OVCAR3 (cell line): ENCODE measurements around a stretch of chr20.

DNA sequence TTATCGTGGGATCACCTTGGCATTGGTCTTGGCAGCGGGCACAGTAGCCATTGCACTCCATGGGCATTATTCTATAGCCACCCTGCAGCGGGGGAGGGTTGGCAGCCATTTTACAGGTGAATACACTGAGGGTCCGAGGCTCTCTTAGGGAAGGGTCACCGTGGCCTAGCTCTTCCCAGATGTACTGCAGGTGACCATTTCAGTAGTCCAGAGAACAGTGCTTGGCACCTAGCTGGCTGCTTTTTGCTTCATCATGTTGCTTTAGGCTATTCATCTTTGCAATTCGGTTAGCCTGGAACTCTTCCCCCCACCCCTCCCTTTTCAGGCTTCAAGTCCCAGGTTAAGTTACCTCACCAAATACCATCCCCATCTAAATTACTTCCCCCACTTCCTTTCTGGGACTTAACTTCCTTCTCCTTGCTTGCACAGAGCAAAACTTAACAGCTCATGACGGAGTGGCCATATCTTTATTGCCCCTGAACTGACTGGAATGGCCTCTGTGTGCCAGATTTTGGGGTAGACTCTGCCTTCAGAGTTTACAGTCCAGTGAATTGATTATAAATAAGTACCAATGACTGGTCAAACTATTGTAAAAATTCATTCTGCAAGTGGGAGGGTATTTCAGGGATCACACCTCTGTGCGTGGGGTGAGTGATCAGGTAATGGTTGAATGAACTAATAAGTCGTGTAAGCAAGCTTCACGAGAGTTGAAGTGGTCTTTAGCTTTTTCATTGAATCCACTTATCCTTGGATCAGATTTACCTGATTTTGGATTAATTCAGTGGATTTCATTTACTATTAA lies 1.4 kb downstream of the RNF114 start:
- RRBS: no CpG with 5 or more reads among the region's 10 CpGs

GRCh38 chr20:49956666-49957582 lies 20.7 kb downstream of the RNF114 start:
- RRBS: 99% methylated on average over 2 of the region's 24 CpGs

GRCh38 chr20:49978801-49979677 lies 3.7 kb upstream of the SNAI1 start:
- RRBS: 10% methylated on average over 4 of the region's 34 CpGs

- RRBS: 71% methylated on average over 4 of the region's 18 CpGs
Observed at GRCh38 chr20:50029763-50030574, 47.2 kb downstream of the SNAI1 start.

- RRBS: 4% methylated on average over 46 of the region's 88 CpGs
Observed at GRCh38 chr20:50191704-50192674, 1.4 kb downstream of the CEBPB start.

GRCh38 chr20:50244287-50245052 lies 53.8 kb downstream of the CEBPB start:
- RRBS: no CpG with 5 or more reads among the region's 11 CpGs

DNA sequence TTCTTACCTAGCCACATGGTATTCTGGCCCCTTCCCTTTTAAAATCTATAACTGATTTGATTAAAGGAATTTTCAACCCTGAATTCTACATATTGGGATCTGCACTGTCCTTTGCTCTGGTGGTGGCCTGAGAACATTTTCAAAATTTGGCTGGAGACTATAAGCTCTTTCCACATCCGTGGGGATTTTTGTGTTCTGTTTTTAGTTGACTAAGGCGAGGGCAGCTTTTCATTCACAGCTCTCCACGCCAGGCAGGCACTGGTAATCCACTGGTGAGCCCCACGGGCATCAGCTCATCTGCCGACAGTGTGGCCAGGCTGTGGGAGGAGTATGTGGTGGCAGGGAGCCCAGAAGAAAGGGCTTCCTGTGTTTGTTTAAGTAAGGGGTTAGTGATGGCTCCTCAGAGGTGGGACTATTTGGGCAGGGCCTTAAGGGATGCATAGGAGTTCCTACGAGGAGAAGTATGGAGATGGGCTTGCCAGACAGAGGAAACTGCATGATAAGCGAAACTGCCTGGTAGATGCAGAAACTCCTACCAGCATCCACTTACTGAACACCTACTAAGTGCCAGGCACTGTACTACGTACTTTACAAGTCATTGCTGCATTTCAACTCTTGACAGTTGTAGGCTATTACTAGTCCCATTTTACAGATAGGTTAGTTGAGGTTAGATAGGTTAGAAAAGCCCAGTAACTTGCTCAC lies 54.9 kb downstream of the CEBPB start:
- RRBS: no CpG with 5 or more reads among the region's 8 CpGs

GRCh38 chr20:50274538-50275472 lies 84.2 kb downstream of the CEBPB start:
- RRBS: no CpG with 5 or more reads among the region's 21 CpGs

DNA sequence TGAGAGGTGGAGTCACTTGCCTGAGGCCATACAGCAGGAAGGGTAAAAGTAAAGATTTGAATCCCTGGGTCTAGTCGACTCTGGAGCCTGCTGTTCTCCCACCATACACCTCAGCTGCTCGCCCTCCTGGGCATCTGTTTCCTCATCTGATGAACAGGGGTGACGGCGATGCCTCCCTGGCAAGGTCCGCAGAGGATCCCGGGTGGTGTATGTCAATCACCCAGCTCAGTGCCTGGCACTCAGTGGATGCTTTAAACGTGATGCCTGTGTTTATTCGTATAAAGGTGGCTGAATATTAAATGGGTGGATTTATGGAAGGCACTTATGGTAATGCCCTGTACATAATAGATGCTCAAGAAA lies 101.2 kb downstream of the CEBPB start:
- RRBS: no CpG with 5 or more reads among the region's 8 CpGs

DNA sequence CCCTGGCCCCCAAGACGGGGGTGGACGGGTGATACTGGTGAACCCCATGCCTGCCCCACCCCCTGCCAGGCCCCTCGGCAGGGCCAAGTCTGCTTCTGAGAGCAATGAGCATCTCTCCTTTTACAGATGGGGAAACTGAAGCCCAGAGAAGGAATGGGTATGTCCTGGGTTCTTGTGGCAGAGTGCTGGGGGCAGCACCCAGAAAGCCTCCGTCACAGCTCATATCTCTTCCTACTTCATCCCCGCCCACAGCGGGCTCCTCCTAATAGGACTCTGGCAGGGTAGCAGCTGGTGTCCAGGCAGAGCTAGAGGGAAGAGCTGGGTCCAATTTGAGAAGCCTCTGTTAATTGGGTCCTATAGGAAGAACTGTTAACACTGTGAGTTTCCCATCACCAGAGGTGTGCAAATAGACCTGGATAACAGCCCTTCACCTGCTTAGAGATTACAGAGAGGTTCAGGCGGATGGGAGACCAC lies 106.4 kb downstream of the CEBPB start:
- RRBS: no CpG with 5 or more reads among the region's 7 CpGs

GRCh38 chr20:50333868-50334468 lies 143.3 kb downstream of the CEBPB start:
- RRBS: no CpG with 5 or more reads among the region's 11 CpGs

GRCh38 chr20:50347630-50348283 lies 157.1 kb downstream of the CEBPB start:
- RRBS: no CpG with 5 or more reads among the region's 13 CpGs

- RRBS: no CpG with 5 or more reads among the region's 6 CpGs
Observed at GRCh38 chr20:50368684-50369308, 141.4 kb upstream of the PTPN1 start.

DNA sequence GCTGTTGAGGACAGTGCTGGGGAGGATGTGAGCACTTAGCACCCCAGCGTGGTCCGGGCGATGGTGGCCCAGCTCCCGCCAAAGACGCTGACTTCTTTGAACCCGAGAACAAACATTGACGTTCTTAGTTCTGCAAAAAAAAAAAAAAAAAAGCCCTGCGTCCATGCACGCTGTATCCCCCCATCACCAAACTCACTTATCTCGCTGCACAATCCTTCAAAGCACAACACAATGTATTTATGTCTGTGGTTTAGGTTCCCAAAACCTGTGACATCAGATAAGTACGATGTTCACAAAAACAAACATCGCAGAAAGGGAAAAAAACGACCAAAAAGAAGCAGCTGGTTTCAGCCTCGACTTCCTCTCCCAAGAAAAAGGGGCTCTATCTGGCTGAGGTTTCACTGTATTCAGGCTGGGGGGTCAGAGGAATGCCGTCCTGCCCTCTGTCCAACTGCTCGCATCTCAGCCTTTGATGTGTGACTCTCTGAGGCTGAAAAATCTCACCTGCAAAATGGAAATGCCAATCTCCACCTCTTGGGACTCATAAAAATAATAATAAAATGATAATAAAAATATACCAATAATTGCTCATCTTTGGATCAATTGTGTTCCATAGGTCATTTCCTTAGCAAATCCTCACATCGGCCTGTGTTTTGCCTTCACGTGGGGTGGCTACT lies 123.6 kb upstream of the PTPN1 start:
- RRBS: no CpG with 5 or more reads among the region's 18 CpGs

DNA sequence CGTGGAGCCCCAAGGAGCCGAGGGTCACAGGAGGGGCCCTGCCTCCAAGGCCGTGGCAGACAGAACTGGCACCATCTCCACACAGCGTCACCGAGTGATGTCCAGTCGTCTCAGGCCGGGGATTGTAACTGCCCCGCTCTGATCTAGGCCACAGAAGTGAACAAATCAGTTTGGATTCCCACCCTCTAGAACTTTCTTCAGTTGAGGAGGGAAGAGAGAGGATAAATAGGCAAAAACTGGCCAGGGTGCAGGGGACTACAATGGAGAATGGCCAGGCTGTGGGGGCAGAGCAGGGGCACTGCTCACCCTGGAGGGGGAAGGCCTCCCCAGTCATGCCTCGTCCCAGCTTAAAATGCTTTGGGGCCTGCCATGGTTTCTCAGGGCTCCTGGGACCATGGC lies 54.0 kb upstream of the PTPN1 start:
- RRBS: no CpG with 5 or more reads among the region's 9 CpGs

- RRBS: 87% methylated on average over 2 of the region's 10 CpGs
Observed at GRCh38 chr20:50501767-50502529, 8.2 kb upstream of the PTPN1 start.

DNA sequence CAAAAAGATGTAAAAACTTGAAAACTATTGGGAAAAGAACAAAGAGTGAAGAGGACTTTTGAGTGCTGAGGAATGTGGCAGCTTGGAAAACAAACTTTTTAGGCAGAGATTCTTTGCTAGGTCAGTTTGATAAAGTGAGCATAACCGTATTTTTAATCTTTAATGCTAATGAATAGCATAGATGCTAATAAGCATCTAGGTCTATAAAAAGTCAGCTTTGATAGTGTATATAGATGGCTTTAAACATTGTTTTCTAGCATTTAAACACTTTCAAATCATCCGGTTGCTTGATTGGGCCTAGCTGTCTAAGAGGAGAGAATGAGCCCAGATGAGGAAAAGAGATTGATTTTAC lies 2.8 kb downstream of the PTPN1 start:
- RRBS: no CpG with 5 or more reads among the region's 2 CpGs

DNA sequence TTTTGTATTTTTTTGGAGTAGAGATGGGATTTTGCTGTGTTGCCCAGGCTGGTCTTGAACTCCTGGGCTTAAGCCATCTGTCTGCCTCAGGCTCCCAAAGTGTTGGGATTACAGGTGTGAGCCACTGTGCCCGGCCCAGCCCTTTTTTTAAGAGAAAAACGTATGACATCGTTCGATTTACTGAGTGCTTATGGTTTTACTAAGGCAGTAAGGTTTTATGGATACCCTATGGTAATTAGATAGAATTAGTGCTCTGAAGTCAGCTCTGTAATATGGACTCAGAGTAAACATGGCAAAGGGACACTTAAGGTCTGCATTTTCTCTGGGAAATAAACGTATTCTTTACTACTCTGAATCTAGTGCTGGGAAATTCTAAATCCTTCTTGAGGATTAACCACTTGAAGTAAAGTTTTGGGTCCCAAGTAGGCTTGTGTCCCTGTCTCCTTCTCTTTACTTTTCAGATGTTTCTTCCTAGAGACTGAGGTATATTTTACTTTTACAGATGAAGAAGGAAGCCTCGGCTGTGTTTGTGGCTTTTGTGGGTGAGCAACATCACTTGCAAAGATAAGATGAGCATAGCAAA lies 7.3 kb downstream of the PTPN1 start:
- RRBS: no CpG with 5 or more reads among the region's 6 CpGs

GRCh38 chr20:50523614-50524203 lies 13.5 kb downstream of the PTPN1 start:
- RRBS: no CpG with 5 or more reads among the region's 4 CpGs

GRCh38 chr20:50655166-50655974 lies 36.0 kb downstream of the RIPOR3 start:
- RRBS: no CpG with 5 or more reads among the region's 17 CpGs